Peritoneum (tissue), 1 donor: ENCODE results near the genes CD19, SULT1A4 and KIF22.

- PRO-cap: no peak
Observed at GRCh38 chr16:28931701-28932224, at the start of gene CD19. CD19 (plus strand) TSS chr16:28931971.

DNA sequence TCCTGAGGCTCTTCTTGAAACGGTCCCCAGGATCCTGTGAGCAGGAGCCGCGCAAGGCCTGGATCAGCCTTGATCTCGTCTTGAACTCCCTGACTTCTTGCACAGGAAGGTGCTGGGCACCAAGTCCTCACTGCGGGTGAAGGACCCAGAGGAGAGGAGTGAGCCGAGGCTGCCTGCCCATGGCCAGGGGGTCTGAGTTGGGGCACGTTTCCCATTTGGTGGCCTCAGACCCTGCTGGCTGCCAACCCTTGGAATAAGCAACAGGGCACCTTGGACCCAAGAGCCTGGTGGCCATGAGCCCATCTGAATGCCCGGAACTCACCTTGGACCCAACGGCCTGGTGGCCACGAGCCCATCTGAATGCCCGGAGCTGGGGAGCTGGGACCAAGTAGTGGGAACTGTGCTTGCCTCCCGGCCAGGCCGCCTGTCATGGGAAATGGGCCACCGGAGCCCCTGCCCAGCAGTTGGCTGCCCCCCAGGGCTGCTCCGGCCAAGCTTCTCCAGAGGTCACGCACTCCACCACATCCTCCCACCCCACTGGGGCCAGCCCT, 146.0 kb downstream of the LAT start:
- PRO-cap: no peak

GRCh38 chr16:29182354-29182992, 197.6 kb downstream of the LAT start:
- PRO-cap: no peak

GRCh38 chr16:29183006-29183318, 198.1 kb downstream of the LAT start:
- PRO-cap: no peak

- PRO-cap: no peak
Observed at GRCh38 chr16:29250859-29252246, 155.2 kb downstream of the NPIPB11 start.

GRCh38 chr16:29318457-29318800, 88.1 kb downstream of the NPIPB11 start:
- PRO-cap: no peak

DNA sequence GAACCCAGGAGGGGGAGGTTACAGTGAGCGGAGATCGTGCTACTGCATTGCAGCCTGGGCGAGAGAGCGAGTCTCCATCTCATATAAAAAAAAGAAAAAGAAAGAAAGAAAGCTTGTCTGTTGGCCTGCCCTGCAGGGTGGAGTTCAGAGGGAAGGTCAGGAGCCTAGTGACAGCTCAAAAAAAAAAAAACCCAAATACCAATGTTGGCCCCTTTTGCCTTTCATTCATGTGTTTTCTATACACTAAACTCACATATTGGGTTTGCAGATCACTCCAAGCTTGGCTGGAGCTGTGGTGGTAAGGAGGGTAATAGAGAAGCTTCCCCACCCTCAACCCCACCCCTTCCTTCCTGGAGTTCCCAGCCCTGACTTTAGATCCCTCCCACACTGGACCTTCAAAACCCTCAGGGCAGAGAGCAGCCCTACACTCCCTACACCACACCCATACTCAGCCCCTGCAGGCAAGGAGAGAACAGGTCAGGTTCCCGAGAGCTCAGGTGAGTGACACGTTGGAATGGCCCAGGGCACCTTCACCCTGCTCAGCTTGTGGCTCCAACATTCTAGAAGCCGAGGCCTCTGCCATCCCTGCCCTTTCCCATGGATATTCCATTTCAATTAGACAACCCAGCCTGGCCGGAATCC, at the start of gene SULT1A4:
Gene SULT1A4 (plus strand): TSS at position 425 of the 642 bp plus-strand sequence.
- PRO-cap: no peak

DNA sequence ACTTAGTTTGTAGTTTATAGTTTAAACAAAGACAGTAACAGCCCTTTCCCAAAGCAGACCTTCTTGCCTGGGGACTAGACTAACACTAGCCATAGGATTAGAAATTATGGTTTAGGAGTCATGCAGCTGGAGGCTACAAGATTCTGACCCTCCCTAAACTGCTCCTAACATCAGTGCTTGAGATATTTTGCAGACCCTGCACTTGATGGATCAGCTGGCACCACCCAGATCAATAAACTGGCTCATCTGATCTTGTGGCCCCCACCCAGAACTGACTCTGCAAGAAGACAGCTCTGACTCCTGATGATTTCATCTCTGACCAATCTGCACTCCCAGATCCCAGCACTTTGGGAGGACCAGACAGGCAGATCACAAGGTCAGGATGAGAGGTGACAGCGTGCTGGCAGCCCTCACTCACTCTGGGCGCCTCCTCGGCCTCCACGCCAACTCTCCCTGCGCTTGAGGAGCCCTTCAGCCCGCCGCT, 2.1 kb upstream of the C16orf54 start:
- PRO-cap: no peak

- PRO-cap: bidirectional peak, plus-strand start at chr16:29790754, minus-strand start at chr16:29790580
Observed at GRCh38 chr16:29789855-29790878, at the start of gene KIF22. KIF22 (plus strand) TSS chr16:29790751.

- PRO-cap: no peak
Observed at GRCh38 chr16:29790879-29791481, 429 bp downstream of the KIF22 start.

GRCh38 chr16:29809848-29809959, 2.3 kb upstream of the PRRT2 start:
- PRO-cap: no peak

DNA sequence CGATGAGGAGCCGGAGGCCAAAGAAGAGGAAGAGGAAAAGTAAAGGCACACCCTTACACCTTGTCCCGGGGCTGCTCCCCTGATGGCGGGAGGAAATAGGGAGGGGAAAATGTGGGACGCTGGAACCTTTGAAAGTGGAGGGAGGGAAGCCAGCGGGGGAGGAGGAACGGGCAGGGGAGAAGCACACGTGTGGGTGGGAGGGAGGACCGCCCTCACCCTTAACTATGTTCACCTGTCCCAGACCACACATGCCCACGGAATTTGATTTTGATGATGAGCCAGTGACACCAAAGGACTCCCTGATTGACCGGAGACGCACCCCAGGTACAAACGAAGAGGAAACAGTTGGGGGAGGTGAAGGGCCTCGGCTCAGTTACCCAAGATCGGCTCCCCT, 1.0 kb downstream of the PAGR1 start:
- PRO-cap: no peak

GRCh38 chr16:29826935-29827661, 6.8 kb downstream of the MVP start:
- PRO-cap: no peak

- PRO-cap: no peak
Observed at GRCh38 chr16:29858157-29859358, 4.5 kb downstream of the CDIPT start.

GRCh38 chr16:29962560-29963088, 745 bp downstream of the TMEM219 start:
- PRO-cap: unidirectional peak, minus-strand start at chr16:29962777

- PRO-cap: no peak
Observed at GRCh38 chr16:30182690-30182961, 776 bp upstream of the CORO1A start.

DNA sequence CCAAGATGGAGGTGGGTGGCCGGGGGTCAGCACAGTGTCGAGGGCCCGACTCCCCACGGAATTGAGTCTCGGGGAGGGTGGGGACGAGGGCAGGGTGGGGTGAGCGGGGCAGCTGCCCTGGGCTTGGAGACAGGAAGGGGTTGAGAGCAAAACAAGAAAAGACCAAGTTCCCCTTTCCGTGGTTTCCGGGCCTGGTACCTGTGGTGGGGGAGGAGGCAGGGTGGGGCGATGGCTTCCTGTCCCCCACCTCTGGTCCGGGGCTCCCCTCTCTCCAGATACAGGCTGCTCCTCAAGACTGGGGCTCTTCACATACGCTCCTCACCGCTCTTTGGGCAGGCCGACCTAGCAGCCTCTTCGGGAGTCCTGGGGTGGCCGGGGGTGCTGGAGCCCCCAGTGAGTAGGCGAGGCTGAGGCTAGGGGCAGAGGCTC, 563 bp downstream of the CORO1A start:
- PRO-cap: no peak

- PRO-cap: no peak
Observed at GRCh38 chr16:30353637-30354311, 1.3 kb downstream of the CD2BP2 start.

- PRO-cap: no peak
Observed at GRCh38 chr16:30370063-30370350, 287 bp downstream of the TBC1D10B start.

- PRO-cap: no peak
Observed at GRCh38 chr16:30521669-30522287, 4.6 kb downstream of the ZNF768 start.